Tongue (tissue), 2 donors: ENCODE results near the gene APOL2.

- RAMPAGE, long total RNA = no peak
Measured at GRCh38 chr22:35552211-35552801, 11.7 kb downstream of the RASD2 start.

DNA sequence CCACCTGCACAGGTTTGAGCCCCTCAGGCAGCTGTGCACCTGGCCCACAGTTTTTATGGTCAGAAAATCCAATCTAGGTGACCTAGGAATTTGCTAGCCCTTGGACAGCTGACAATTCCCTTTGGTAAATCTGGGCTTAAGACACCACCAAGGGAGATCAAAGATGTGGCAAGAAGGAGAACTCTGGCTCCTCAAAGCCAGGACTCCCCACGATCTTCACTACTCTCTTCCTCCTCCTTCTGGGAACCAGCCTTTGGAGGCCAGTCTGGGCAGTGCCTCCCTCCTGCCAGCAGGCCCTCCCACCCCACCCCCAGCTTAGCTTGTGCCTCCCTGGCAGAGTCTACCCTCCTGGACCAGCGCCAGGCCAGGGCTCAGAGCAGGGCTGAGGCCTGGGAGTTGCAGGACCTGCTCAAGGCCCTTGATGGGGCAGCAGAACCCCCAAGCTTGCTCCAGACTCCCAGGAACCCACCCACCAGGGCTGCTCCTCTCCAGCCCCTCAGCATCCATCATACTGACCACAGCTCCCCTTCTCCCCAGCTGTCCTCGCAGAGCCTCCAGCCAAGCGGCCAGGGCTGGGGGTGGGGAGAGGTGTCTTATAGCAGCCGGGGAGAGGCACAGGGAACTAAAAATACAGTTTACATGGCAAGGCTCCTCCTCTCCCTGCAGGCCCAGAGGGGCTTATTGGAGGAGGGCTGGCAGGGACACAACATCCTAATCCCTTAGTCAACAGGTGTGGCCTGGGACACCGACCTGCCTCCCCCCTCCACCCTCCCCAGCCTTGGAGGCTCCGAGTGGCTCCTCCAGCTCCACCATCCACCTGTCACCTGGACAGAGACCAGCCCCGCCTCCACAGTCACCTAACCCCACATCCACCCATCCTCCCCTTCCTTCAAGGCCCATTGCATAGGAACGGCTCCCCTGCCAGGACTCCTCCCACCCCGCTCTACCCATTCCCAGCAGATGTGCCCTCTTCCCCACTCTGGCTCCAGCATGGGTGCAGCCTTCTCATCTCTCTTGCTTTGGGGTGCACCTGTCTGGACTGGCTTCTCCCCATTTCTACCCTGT, 5.2 kb upstream of the MB start:
- RAMPAGE, long total RNA = no peak

GRCh38 chr22:35648829-35649292, 615 bp downstream of the APOL6 start:
- RAMPAGE, long total RNA = no peak

- RAMPAGE, long total RNA = no peak
Measured at GRCh38 chr22:35649910-35650186, 1.6 kb downstream of the APOL6 start.

DNA sequence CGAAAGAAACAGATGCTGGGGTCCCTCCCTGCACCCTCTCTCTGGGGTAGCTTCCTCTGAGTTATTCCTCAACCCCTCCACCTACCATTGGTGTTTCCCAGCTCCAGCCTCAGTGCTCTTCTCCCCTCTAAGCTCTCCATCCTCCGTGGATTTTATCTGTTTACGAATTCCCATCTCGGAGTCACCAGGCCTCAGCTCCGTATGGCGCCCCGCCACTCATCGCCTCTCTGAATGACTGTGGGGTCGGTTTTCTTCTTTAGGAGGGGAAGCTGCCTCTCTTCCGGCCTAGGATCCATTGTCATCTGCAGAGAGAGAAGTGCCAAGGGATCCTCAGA, 4.3 kb upstream of the APOL5 start:
- RAMPAGE, long total RNA = no peak

- RAMPAGE, long total RNA = no peak
Measured at GRCh38 chr22:35821611-35822019, 103.9 kb downstream of the APOL5 start.

GRCh38 chr22:35893861-35894254, 134.8 kb downstream of the RBFOX2 start:
- RAMPAGE, long total RNA = no peak

GRCh38 chr22:35995763-35996452, 32.7 kb downstream of the RBFOX2 start:
- RAMPAGE, long total RNA = no peak

GRCh38 chr22:36010022-36010648, 18.5 kb downstream of the RBFOX2 start:
- RAMPAGE, long total RNA = no peak

DNA sequence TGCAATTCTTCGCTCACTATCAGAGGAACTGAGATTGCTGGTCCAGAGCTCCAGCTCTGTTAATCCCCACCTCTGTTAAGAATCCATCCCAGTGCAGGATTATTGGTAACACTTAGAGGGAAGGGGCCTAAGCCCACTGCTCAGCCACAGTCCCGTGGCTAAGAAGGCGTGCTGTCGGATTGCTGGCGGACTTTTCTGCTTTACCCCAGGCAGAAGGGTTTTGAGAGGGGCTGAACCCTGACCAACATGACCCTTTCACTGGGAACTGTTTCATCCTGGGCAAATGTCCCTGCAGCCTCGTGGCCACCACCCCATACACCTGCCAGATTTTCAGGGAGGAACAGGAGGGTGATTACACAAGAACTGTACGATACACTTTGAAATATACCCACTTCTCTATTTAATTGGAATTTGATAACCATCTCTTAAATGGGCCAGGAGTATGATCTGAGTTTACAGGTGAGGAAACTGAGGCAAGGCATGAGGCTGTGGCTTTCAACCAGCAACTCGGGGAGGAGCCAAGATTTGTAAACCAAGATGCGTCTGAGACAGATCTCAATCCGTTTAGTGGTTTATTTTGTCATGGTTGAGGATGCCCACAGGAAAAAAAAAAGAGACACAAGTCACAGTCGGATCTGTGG, 6.0 kb upstream of the APOL3 start:
- RAMPAGE, long total RNA = no peak

DNA sequence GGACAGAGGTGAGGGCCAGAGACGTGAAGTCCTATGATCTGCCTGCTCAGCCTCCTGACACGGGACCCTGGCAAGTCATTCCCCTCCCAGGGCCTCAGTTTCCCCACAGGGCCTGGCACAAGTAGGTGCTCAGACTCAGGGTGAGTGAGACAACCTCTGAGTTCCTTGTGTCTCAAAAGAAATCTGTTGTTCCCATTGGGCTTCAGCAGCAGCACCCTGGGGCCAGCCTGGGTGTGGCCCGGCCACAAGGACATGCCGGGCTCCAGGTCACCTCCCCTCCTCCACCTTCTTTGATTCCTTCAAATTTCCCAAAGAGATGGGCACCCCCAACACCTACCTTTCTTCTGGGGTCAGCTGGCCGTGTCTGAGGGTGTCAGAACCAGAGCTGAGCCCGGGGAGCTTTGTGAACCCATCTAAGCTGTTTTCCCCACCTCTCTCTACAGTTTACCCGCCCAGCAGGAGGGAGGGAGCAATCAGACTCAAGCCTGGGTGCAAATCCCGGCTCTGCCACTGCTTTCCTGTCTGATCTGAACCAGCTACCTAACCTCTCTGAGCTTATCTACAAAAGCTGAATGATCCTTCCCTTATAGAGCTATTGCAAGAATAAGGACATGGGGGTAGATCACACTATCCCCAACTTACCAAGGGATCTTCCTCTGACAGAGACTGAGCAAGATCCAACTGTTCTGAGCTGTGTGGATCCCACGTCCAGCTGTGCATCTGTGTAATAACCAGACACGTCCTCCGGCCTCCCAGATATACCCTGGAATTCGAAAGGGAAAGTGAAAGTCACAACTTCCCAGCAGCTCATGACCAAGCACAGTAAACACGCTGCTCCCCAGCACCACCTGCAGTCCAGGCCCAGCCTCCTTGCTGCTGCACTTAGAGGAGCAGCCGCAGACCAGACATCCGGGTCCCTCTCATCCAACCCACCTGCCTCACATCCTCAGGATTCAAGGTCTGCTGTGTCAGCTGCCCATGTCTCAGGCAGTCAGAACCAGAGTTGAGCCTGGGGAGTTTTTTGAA, at the start of gene APOL2:
TSS of gene APOL2 (minus strand) at position 729 of the 1,026 bp plus-strand sequence.
- RAMPAGE, long total RNA = no peak

GRCh38 chr22:36282183-36282955, 29.4 kb downstream of the APOL1 start:
- RAMPAGE, long total RNA = no peak

GRCh38 chr22:36287867-36288238, 34.9 kb downstream of the APOL1 start:
- RAMPAGE, long total RNA = no peak

DNA sequence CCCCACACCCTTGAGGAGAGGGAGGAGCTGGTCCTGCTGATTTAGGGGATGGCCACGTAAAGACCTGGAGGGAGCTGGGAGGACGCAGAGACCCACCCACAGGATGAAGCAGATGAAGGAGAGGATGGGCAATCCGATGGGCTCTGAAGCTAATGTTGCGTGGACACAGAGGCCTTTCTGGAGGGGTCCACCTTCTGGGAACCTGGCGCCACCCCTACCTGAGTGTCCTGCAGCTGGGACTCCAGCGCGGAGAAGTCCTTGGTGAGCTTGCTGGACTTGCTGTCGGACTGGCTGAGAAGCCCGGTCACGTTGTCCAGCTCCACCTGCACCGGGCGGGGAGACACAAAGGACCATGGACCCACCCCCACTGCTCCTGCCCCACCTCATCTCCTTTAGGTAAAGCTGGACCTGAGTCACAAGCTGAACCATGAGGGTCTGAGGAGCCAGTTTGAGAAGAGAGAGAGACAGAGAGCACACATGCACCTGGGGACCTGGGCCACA, 40.7 kb downstream of the APOL1 start:
- RAMPAGE, long total RNA = no peak

DNA sequence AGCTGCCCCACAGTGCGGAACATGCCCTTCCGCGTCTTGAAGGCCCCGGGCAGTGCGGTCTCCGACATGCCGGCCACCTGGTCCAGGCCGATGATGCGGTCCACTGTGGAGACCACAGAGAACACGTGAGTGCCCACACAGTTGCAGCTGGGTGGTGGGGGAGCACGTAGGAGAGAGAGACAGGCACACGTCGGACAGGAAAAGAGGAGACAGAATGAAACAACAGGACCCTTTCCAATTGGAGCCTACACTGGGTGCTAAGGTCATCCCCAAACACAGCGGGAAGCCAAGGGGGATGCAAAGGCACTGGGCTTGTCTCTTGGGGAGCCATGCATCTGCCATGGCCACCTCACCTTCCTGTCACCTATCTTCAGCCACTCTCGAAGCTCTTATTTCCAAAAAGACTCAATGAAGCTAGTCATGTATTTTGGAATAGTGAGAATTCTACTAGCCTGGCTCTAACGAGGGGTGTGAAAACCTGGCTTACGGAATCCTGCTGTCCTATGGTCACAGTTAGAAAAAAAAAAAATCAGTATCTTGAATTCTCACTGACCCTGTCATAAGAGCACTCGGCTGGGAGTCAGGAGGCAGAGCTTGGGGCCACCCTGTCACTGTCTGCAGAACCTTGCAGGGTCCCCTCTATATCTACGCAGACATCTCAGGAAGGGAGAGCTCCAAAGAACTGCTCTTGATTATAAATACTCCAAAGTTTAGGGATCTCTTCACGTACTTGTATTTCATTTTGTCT, 53.7 kb downstream of the APOL1 start:
- RAMPAGE, long total RNA = no peak

DNA sequence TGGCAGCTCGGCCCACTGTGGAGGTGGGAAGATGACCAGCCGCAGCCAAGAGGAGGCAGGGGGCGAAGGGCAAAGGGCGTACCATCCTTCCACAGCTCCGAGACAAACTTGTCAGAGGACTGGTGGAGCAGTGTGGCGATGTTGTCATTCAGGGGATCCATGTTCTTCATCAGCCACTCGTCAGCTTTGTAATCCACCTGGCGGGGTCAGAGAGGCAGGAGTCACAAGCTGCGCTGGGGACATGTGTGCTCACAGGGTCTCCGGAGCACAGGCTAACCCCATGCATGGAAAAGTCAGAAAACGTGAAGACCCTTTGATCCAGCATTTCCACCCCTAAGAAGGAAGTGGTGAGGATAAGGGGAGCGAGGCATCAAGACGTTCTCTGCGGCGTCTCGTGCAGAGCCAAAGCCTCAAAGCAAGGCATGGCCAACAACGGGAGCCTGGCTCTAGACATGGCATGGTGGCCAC, 56.3 kb downstream of the APOL1 start:
- RAMPAGE, long total RNA = no peak

DNA sequence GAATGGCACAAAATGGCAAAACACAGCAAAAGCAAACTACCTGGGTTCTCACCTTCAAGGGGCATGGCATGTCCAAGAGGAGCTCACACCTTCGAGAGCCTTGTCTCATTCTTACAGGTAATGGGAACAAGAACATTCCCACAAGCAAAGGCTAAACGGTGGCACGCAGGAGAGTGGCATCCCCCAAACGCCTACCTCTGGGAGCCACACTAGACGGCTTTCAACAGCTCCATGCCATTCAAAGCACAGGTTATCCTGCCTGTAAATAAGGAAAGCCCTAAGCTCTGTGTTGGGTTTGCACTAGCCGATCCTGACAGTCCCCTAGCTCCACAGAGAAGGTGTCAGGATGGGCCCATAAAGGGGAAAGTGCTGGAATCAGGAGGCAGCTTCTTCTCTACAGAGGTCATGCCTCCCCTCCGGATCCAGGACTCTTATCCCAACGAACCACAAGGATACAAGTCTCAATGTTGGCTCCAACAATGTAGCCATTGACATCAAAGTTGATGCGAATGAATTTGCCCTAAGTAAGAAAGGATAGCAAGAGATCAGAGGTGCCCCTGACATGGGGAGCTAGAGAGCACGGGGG, 66.4 kb downstream of the MYH9 start:
- RAMPAGE, long total RNA = no peak

- RAMPAGE, long total RNA = no peak
Measured at GRCh38 chr22:36321888-36322710, 65.7 kb downstream of the MYH9 start.

DNA sequence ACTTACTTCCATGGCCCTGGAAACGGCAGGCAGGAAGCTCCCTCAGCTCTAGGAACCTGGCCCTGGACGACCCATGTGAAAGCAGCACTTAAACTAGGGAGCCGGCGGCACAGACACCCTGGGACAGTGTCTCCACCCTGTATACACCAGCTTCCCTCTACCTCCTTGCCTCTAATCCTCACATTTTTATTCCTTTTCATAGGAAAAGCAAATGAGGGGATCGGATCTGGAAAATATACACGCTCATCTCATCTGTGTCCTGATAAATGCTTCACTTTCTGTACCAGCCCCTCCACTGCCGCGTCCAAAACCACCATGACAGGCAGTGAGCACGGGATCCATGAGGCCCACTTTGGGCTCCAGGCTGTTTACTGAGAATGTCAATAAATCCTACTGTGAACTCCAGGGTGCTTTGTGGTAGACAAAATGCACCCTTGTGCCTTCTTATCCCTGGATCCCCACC, 65.0 kb downstream of the MYH9 start:
- RAMPAGE, long total RNA = no peak

GRCh38 chr22:36341579-36342155, 46.1 kb downstream of the MYH9 start:
- RAMPAGE, long total RNA = no peak